Stomach (tissue), 7 donors: ENCODE results near the gene TMPRSS2.

DNA sequence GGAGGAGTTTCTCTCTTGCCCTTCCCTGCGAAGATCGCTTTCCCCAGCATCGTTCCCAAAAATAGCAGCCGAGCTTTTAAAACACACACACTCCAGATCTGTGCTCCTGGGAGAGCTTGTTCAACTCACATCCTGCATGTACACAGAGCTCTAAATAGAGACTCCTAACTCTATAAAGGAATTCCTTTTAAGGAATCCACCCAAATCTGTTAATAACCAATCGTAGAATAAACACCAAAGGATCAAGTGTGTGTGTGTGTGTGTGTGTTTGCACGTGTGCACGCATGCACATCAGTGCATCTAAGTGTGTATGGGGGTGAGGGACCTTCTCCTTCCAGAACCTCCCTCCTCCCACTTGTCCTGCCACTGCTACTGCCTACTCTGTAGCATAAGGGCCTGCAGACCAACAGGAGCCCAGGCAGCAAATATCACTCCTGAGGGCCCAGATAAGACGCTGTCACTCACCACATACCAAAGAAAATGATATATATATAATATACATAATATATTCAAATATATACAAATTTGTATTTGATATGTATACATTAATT is 58.4 kb downstream of the PSMG1 start:
- PRO-cap: no peak
- RAMPAGE, long total RNA, 5 experiments: no peak in any of the 5 experiments
- RRBS: no CpG with 5 or more reads among the region's 8 CpGs

- PRO-cap: no peak
- RAMPAGE, long total RNA, 5 experiments: start-site peak on the minus strand in 1 of 5 experiments, at chr21:39188936-39189009 at its widest, 6 reads per replicate
- RRBS: no CpG with 5 or more reads among the region's 2 CpGs
Measured at GRCh38 chr21:39188726-39189099, 5.5 kb upstream of the PSMG1 start.

DNA sequence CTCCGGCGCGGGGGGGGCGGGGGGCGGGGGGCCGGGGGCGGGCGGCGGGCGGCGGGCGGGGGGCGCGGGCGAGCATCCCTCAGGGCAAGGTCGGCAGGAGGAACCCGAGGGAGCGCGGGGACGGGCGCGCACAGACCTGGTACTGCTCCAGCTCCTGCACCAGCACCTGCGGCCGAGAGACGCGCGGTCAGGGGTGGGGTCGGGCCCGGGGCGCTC is 588 bp downstream of the BRWD1 start:
- PRO-cap: no peak
- RAMPAGE, long total RNA, 5 experiments: no peak in any of the 5 experiments
- RRBS: 2% methylated on average over 3 of the region's 30 CpGs

- PRO-cap: bidirectional peak, plus-strand start at chr21:39314358, minus-strand start at chr21:39314303; unidirectional peak, minus-strand start at chr21:39314641
- RAMPAGE, long total RNA, 5 experiments: no peak in any of the 5 experiments
- RRBS: 1% methylated on average over 14 of the region's 40 CpGs
Measured at GRCh38 chr21:39314201-39315067, 1.0 kb upstream of the BRWD1 start.

GRCh38 chr21:39387406-39387964 is 7.4 kb downstream of the GET1 start:
- PRO-cap: bidirectional peak, plus-strand start at chr21:39387819, minus-strand start at chr21:39387679
- RAMPAGE, long total RNA, 5 experiments: start-site peak on the plus strand in 1 of 5 experiments, at chr21:39387763-39387817 at its widest, 42 reads per replicate
- RRBS: no CpG with 5 or more reads among the region's 20 CpGs

- PRO-cap: no peak
- RAMPAGE, long total RNA, 5 experiments: no peak in any of the 5 experiments
- RRBS: no CpG with 5 or more reads among the region's 11 CpGs
Measured at GRCh38 chr21:39536000-39536446, 76.7 kb upstream of the B3GALT5 start.

- PRO-cap: no peak
- RAMPAGE, long total RNA, 5 experiments: no peak in any of the 5 experiments
- RRBS: no CpG with 5 or more reads among the region's 5 CpGs
Measured at GRCh38 chr21:39632117-39632584, 19.4 kb downstream of the B3GALT5 start.

GRCh38 chr21:39668248-39668875 is 55.6 kb downstream of the B3GALT5 start:
- PRO-cap: no peak
- RAMPAGE, long total RNA, 5 experiments: start-site peak on the plus strand in 1 of 5 experiments, at chr21:39668276-39668748 at its widest, 10 reads per replicate
- RRBS: no CpG with 5 or more reads among the region's 12 CpGs

GRCh38 chr21:40047889-40048377 is 180.7 kb downstream of the PCP4 start:
- PRO-cap: no peak
- RAMPAGE, long total RNA, 5 experiments: no peak in any of the 5 experiments
- RRBS: no CpG with 5 or more reads among the region's 5 CpGs

DNA sequence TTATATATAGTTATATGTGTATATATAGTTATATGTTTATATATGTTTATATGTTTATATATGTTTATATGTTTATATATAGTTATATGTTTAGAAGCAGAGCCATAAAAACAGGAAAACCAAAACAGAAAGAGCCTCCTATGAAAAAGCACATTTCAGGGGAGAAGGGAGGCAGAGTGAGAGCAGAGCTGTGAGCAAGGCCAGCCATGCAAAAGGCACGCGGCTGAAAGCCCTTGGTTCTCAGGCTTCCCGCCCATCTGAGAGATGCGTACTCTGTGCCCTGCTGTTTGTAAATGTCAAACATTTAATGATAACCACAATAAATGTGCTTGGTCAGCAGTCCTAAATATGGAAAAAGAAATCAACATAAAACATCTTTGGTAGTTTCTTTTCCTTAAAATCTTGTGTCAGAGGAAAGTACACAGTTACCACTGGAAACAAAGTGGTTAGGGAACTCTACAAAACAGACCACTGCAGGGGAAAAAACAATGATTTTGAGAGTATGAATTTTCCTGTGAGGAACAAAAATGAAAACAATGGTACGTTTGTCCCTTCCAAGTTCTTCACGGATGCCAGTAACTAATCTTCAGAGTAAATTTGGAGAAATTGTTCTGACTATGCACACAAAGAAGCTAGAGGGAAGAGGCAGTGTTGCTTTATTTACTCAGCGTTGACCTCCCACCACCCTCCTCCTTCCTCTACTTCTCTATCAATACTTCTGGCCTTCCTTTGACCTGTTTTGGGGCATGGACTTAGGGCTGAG is 283.0 kb downstream of the DSCAM start:
- PRO-cap: no peak
- RAMPAGE, long total RNA, 5 experiments: no peak in any of the 5 experiments
- RRBS: no CpG with 5 or more reads among the region's 7 CpGs

GRCh38 chr21:41124251-41124867 is 43.6 kb upstream of the BACE2 start:
- PRO-cap: no peak
- RAMPAGE, long total RNA, 5 experiments: no peak in any of the 5 experiments
- RRBS: no CpG with 5 or more reads among the region's 7 CpGs

DNA sequence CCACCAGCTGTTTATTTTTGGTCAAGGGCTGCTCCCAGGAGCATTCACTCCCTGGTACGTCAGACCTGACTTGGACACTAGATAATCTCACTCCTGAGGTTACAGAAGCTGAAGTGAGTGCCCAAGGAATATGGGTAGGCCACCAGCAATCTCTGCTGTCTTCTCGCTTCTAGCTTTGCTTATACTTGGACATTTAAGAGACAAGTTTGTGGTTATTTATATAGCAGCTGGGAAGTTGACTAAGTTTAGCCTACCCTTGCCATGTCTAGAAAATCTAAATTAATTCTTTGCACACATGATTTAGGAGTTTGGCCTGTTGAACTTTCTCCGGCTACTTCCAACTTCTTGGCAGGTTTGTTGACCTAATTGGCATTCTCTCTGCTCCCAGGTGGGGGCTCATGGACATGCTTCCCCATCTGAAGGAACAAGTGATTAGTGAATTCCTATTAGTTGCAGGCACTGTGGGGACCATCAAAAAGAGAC is 44.8 kb downstream of the BACE2 start:
- PRO-cap: no peak
- RAMPAGE, long total RNA, 5 experiments: start-site peak on the plus strand in 2 of 5 experiments, centred at positions 178 to 337 of the sequence, 27 to 42 reads per replicate
- RRBS: no CpG with 5 or more reads among the region's 3 CpGs

GRCh38 chr21:41216016-41217036 is 48.4 kb downstream of the BACE2 start:
- PRO-cap: no peak
- RAMPAGE, long total RNA, 5 experiments: no peak in any of the 5 experiments
- RRBS: no CpG with 5 or more reads among the region's 32 CpGs

GRCh38 chr21:41219301-41220180 is 51.6 kb downstream of the BACE2 start:
- PRO-cap: no peak
- RAMPAGE, long total RNA, 5 experiments: start-site peak on the plus strand in 1 of 5 experiments, at chr21:41219762-41219789 at its widest, 6 reads per replicate
- RRBS: no CpG with 5 or more reads among the region's 14 CpGs

GRCh38 chr21:41280272-41280813 is 36.3 kb upstream of the FAM3B start:
- PRO-cap: no peak
- RAMPAGE, long total RNA, 5 experiments: no peak in any of the 5 experiments
- RRBS: no CpG with 5 or more reads among the region's 15 CpGs

DNA sequence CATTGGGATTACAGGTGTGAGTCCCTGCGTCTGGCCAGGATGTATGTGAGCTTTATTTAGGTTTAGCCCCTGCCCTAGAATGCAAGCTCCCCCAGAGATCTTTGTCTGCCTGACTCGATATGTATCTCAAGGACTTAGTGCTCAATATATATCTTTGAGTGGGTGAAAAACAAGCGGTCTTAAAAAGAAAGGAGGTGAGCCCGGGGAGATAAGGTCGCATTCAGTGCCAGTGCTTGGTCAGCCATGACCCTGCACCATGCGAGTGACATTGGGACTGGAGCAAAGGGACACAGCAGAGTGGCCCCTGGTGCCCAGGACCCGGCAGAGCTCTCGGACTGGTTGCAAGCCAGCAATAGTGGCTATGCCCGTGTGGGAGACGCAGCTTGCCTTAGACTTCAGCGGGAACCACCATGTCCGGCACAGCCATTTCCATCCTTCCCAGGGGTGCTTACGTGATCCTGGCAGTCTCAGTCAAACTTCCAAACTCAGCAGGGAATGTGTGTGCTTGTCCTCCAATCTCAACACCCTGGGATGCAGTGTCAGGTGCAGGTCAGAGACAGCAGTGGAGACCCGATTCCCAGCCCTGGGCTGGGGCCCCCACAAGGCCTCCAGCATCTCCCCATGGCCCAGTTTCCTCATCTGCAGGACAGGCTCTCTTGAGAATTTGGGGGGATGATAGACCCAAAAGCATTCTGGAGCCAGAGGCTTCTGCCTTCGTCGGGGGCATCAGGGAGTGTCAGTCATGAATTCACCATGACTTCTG is 1.7 kb downstream of the MX2 start:
- PRO-cap: no peak
- RAMPAGE, long total RNA, 5 experiments: no peak in any of the 5 experiments
- RRBS: 94% methylated on average over 6 of the region's 16 CpGs

GRCh38 chr21:41368845-41369950 is 7.4 kb downstream of the MX2 start:
- PRO-cap: unidirectional peak, minus-strand start at chr21:41369798
- RAMPAGE, long total RNA, 5 experiments: no peak in any of the 5 experiments
- RRBS: no CpG with 5 or more reads among the region's 33 CpGs

- PRO-cap: no peak
- RAMPAGE, long total RNA, 5 experiments: no peak in any of the 5 experiments
- RRBS: no CpG with 5 or more reads among the region's 12 CpGs
Measured at GRCh38 chr21:41387115-41387910, 25.5 kb downstream of the MX2 start.

DNA sequence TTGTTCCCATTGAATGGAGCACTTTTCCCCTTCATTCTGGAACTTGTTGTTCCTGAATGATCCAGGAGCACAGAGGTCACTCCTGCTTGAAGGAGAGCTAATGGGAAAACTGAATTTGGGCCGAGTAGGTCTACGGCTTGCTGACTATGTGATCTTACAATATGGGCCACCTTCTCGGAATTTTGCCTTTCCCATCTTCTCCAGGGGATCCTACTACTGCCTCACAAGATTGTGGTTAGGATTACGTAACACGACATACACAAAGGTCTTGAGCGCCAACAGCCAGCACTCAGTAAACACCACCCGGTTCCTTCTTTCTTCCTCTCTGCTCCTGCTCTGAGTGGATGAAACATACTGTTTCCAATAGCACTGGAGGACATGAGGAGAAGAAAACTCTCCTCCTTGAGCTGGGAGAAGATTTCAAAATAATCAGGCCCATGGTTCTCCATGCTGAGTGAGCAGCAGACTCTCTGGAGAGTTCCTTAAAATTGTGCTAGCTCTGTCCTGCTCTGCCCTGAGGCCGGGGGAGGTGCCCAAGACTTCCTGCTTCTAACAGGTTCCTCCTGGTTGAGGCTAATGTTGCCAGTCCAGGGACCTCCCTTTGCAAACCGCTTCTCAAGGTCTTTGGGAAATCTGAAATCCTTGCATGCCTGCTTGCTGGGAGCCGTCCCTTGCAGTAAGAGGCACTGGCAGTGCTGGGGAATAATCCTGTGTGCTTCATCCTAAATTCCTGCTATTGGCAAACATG is 29.5 kb upstream of the MX1 start:
- PRO-cap: no peak
- RAMPAGE, long total RNA, 5 experiments: no peak in any of the 5 experiments
- RRBS: no CpG with 5 or more reads among the region's 10 CpGs

DNA sequence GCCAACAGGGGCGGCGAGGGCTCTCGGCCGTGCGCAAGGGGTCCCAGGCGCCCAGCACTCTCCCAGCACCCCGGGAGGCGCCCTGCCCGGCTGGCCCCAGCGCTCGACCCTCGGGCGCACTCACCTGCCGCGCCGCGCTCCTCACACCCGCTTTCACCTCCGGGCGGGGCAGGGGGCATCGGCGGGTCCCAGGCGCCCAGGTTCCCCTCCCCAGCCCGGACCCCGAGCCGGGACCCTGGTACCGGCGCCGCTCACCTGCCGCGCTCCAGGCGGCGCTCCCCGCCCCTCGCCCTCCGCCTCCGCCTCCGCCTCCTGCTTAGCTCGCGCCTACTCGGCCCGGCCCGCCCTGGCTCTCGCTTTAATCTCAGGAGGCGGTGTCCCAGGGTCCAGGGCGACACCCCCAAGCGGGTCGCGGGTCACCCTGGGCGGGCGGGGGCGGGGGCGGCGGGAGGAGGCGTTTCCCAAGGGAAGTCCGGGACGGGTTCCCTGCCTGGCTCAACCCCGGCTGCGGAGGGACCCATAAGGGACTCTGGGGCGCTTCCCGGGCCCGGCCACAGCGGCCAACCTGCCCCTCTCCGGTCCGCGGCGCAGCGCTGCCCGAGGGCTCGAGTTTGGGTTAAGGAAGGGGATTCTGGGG is at the start of gene TMPRSS2:
TSS of gene TMPRSS2 (minus strand) at position 333 of the 637 bp plus-strand sequence.
- PRO-cap: bidirectional peak, plus-strand start at position 498 of the sequence, minus-strand start at position 329 of the sequence
- RAMPAGE, long total RNA, 5 experiments: start-site peak on the minus strand in 5 of 5 experiments, centred at positions 248 to 331 of the sequence, 29 to 1,074 reads per replicate
- RRBS: 4% methylated on average over 35 of the region's 70 CpGs